Smooth muscle cell (in vitro differentiated cells): ENCODE measurements around a stretch of chr4.

DNA sequence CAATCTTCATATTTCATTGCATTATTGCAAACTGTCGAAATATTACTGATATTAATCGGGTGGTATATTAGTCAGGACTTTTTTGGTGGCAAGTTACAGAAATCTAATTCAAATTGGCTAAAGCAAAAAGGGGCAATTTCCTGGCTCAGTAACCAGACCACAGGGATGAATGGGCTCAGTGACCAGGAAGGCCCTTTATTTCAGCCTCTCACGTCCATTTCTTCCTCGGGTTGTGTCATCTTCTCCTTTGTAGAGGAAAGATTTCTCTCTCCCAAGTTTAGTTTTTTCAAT, 6.1 kb downstream of the KLB start:
- RAMPAGE, long total RNA: no peak

- RAMPAGE, long total RNA: no peak
These were observed 24.7 kb downstream of the RPL9 start for GRCh38 chr4:39433806-39434596.

DNA sequence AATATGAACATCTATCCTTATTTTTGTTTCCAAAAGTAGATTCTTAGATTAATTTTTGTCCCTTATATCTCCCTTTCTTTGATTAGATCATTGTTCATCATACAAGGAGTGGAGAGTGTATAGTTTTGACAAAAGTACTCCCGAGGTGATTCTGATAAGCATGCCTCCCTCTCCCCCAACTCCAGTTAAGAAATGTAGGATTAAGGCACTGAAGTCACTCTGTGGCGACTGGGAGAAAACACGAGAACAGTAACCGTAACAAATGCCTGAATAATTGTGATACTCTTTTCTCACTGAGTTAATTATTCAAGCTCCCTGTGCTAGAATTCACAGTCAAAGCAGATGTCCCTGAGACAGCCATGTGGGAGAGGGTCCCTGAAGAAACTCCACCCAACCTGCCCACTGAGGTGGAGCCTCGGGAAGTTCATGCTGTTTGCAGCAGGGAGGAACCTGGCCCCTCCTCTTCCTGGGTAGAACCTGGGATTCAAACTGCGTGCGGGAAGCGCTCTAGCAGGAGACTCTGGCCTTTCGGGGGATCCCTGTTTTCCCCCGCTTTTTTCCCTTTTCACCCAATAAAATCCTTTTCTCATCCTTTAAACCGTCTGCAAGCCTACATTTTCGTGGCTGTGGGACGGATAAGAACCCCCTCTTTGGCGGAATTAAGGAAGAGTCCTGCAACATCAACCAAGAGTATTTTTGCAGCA, 20.3 kb upstream of the RHOH start:
- RAMPAGE, long total RNA: no peak

DNA sequence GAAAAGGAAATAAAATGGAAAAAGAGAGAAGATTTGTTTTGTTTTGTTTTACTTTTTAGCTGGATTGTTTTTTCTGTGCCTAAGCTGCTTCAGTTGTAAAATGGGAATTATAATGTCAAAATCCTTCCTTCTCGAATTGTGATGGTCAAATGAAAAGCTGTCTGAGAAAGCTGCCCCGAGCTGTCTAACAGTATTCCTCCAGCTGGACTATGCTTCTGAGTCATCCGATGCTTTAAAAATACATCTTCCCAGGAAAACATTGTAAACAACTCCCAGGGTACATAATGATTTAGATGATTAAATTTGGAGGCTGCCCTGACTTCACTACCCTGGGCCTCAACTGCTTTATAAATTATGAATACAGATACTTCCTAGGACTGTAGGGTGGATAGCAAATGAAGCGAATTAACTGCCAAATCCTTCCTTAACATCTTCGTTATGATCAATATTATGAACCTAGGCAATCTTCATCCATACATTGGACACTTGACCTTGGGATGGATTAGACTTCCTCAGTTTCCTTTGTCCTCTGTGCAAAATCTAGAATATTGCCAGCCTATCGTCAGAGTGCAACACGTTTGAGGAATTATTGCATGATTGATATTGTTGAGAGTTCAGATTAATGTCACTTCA, 15.1 kb downstream of the RHOH start:
- RAMPAGE, long total RNA: no peak

- RAMPAGE, long total RNA: no peak
These were observed 22.6 kb downstream of the RHOH start for GRCh38 chr4:40219468-40219738.

GRCh38 chr4:40222608-40223533, 26.0 kb downstream of the RHOH start:
- RAMPAGE, long total RNA: no peak

GRCh38 chr4:40240939-40241421, 44.1 kb downstream of the RHOH start:
- RAMPAGE, long total RNA: no peak

DNA sequence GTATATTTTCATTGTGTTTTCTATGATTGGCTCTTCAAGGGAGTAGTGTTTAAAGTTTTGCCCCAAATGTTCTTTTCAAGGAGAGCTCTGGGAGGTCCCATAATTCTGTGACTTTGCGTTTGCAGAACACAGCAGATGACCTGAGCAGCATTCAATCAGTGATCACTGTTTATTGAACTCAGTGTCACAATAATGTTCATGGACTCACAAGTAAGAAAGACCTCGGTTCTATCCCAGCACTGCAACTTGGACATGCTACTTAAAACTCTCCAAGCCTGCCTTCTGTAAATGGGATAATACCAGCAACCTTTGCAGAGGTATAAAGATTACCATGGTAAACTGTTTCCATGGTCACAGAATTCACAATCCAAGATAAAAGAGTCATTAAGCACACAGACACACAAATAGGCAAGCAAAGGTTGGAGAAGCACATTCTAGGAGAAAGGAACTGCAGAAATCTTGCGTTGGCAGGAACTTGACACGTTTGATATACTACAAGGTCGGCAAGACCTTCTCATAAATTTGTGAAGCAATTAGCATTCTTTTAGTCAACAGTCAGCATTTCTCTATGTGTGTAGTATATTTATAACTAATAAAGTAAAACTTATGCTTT, 12.4 kb upstream of the CHRNA9 start:
- RAMPAGE, long total RNA: no peak

- RAMPAGE, long total RNA: no peak
These were observed 522 bp upstream of the CHRNA9 start for GRCh38 chr4:40334548-40335073.

DNA sequence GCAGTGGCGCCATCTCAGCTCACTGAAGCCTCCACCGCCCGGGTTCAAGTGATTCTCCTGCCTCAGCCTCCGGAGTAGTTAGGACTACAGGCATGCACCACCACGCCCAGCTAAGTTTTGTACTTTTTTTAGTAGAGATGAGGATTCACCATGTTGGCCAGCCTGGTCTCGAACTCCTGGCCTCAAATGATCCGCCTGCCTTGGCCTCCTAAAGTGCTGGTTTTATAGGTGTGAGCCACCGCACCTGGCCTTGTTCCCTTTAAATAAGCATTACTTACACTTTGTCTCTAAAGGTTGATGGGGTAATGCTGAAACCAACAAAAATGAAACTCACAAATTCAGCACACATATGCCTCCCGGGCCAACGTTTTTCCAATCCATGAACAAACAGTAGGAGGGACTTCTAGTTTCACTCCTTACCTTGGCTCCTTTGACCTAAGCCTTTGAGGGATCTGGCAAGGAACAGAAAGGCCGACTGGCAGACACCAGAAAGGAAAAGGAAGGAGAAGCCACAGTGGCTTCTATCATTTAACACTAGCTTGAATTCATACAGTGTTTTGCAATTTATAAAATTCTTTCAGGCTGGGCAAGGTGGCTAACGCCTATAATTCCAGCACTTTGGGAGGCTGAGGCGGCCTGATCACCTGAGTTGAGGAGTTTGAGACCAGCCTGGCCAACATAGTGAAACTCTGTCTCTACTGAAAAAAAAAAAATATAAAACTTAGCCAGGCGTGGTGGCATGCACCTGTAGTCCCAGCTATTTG, 114.8 kb downstream of the CHRNA9 start:
- RAMPAGE, long total RNA: no peak

- RAMPAGE, long total RNA: no peak
These were observed 103.8 kb downstream of the RBM47 start for GRCh38 chr4:40525528-40526506.

GRCh38 chr4:40535990-40536611, 93.6 kb downstream of the RBM47 start:
- RAMPAGE, long total RNA: no peak

GRCh38 chr4:40631097-40631307, 1.3 kb upstream of the RBM47 start:
- RAMPAGE, long total RNA: no peak

DNA sequence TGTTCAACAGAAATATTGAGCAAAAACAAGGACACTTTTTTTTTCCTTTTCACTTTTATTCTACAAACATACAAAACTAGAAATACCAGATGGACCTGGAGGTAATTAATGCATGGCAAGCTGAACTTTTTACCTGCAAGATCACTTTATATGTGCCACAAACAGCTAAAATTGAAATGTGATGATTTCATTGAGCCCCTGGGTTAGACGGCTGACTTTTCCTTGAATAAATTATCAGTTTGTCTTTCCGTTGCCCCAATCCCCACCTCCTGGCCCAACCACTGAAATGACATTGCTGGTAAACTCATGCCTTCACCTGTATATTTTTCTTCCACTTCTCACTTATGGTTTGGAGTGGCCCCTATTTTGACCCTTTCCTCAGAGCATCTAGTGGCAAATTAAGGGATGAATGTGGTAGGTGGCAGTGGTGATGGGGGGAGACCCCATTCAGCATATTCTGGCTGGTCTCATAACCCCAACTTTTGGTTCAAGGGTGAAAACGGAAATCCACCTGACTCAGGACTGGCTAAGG, 47.2 kb upstream of the NSUN7 start:
- RAMPAGE, long total RNA: no peak

- RAMPAGE, long total RNA: no peak
These were observed 1.2 kb downstream of the NSUN7 start for GRCh38 chr4:40750849-40751368.

DNA sequence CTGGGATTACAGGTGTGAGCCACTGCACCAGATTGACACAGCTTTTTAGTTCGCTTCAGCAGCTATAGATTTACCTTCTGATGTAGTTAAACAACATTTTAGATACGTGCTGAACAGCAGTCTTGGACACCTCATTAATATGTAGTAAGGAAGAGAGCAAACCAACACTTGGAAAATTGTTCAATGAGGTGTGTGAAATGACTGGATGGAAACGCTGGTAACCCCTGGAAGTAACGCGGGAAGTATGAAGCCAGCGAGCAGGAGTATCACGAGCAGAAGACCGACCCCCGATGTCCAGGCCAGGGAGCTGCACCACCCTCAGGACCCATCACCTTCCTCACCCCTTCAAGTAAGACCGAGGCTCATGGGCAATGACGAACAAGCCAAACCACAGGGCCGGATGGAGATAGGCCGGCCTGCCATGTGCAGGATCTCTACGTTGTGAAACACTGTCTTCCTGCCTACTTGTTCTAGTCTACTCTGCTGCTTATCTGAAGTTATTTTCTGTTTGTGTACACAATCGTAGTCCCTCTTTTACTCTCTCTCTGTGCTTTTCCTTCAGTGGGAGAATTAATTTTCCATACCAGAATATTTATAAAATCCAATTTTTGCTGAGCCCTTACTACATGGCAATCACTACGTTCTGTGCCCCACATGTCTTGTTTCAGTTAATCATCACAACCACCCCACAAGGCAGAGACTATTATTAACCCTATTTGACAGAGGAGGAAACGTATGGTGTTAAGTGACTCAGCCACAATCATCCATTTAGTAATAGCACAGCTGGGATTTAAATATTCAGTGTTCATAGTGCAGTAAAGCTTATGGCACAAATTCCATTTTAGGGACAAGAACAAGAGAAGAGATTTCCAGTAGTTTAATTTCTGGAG, 221.7 kb downstream of the APBB2 start:
- RAMPAGE, long total RNA: no peak

DNA sequence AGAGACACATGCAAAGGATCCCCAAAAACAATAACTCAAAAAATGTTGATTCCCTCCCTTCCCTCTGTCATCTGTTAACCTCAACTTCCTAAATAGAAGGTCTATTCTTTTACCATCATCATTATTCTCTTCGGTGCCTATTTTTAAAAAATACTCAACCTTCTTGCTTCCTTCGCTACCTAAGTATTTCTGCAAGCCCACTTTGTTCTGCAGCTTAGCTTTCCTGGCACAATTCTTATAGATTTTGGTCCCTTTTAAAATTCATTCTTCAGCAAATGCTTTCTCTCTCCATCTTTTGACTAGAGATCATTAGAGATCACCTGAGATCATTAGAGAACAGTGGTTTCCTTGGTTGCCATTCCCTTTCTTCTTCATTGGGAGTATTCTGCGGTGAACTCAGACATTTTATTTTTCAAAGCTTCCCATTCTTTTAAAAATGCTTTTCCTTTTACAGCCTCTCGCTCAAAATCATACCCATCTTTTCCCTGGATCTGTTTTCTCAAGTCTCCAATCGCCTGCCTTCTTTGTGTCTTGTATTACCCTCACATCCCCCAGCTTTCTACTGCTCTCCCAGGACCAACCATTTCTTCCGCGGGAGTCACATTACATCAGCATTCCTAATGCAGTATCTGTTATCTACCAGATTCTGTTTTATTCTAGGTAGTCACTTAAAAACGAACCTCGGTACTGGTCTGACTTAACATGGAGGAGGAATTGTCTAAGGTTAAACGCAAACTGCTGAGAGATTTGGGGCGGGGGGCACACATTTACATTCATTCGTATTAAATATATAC, 766 bp upstream of the UCHL1 start:
- RAMPAGE, long total RNA: no peak

DNA sequence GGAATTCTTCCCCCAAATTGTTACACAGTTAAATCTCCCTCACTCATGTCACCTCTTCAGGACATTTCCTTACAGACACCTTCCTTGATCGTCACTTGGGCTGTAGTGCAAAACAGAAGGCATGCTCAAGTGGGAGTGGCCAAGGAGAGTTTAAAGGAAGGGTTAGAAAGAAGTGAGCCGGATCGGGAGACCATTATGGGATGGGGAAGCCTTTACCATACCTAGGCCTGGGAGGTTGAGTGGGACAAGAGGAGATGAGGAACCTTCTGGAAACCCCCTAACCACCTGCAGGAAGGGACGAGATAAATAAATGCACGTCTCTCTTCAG, 102.7 kb downstream of the UCHL1 start:
- RAMPAGE, long total RNA: no peak

DNA sequence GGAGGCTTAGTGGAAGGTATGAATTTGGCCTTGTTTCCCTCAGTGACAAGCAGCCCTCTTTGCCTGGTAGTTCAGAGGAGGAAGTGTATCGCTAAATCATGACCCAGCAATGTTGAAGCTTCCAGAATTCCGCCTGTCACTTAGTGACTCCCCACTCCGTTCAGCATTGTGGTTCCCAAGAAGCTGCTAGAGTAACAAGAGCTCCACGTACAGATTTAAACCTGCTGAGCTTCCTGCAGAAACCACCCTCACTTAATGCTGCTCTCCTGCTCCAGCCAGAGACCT, 105.1 kb downstream of the UCHL1 start:
- RAMPAGE, long total RNA: no peak

DNA sequence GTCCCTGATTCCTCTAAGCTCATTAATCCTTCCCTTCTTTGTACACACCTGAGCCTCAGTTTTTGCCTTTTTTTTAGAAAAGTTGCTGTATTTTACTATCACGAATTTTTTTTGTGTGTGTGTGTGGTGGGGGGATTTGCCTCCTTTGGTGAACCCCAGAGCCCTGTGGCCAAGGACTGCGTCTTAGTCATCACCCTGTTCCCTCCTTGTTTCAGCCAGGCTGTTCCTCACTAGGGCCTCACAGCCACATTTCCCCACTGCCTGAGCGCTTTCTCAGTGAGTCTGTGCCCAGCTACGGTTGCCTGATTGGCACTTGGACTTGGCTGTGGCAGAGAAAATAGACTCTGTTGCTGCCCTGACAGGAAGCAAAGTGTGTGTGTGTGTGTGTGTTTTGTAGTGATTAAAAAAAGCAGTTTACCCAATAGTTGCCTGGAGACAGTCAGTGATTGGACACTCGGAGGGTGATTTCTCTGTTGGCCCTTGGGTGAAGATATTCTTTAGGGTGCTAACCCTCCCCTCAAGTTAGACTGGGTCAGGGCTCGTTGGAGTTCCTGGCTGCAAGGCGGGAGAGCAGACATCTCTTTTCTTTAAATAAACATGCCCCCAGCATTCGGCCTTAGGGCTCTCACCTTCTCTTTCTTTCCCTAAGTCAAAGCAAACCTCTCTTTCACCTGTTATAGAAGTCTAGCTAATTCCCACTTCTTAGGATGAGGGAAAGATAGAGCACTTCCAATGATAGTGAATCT, 113.0 kb downstream of the UCHL1 start:
- RAMPAGE, long total RNA: no peak